ENCODE data around the gene GALNT18.

DNA sequence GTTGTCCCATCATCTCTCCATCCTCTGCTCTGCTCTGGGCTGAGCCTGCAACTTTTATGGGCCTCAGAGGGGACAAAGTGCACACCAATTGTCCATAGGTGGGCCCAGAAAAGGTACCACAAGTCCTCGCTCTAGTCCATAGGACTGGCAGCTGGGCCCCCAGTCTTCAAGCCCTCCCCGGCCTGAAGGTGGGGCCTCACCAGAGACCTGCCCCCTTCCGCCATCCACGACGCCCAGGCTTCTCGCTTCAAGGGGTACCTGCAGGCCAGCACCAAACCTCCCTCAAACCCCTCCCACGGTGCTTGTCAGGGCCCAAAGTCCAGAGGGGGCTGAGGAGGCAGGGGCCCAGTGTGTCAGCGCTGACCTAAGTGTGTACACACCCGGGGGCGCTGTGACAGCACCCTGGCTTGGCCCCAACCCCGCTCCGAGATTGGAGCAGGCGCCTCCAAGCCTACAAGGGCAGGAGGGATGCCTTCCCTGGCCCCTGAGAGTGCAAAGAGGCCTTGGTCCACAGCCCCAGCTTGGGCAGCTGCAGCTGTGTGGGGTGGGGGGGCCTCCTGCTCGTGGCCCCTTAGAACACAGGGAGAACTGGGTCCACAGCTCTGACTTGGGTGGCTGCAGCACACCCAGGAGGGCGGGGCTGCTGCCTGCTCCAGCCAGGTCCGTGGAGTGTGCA, 5.1 kb downstream of the SBF2 start:
- RRBS = no CpG with 5 or more reads among the region's 16 CpGs

DNA sequence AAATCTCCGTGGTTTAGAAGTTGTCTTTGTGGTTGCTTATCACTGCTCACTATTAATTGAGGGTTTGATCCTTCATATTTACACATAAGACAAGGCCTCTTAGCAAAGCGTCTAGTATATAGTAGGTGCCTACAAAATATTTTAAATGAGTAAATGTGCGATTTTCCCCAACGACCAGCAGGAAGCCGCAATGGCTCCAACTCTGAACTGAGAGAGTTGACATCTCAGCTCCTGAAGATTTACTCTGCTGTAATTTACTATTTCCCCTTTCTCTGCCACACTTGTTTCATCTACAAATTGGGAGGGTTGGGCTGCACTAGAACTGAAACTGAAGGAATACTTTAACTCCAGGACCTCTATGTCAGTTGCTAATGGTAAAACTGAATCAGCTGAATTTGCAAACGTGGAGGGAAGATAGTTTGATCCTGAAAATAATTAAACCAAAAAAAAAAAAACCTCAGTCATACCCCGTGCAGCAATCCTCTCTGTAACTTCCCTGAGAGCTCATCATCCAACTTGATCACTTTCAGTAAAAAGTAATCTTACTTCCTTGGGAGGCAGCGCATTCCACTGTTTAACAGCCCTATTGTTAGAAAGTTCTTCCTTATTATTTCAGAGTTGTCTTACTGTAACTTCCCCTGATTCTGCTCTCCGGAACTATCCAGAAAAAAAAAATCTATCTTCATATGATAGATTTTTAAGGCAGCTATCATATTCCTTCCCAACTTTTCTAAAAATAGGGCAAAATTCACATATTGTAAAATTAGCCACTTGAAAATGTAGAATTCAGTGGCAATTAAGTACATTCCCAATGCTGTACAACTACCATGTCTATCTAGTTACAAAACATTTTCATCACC, 1.4 kb upstream of the SBF2 start:
- RRBS = no CpG with 5 or more reads among the region's 9 CpGs

DNA sequence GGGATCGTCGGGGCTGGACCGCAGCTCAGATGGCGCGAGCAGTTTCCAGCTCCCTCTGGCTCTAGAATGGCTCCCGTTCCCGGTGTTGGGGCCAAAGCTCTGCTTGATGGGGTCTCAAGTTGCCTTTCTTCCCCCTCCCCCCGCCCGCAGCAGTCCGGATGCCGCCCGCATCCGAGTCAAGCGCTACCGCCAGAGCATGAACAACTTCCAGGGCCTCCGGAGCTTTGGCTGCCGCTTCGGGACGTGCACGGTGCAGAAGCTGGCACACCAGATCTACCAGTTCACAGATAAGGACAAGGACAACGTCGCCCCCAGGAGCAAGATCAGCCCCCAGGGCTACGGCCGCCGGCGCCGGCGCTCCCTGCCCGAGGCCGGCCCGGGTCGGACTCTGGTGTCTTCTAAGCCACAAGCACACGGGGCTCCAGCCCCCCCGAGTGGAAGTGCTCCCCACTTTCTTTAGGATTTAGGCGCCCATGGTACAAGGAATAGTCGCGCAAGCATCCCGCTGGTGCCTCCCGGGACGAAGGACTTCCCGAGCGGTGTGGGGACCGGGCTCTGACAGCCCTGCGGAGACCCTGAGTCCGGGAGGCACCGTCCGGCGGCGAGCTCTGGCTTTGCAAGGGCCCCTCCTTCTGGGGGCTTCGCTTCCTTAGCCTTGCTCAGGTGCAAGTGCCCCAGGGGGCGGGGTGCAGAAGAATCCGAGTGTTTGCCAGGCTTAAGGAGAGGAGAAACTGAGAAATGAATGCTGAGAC, 1.5 kb downstream of the ADM start:
- RRBS = 1% methylated on average over 14 of the region's 52 CpGs

GRCh38 chr11:10326274-10326805, 21.5 kb downstream of the ADM start:
- RRBS = no CpG with 5 or more reads among the region's 2 CpGs

DNA sequence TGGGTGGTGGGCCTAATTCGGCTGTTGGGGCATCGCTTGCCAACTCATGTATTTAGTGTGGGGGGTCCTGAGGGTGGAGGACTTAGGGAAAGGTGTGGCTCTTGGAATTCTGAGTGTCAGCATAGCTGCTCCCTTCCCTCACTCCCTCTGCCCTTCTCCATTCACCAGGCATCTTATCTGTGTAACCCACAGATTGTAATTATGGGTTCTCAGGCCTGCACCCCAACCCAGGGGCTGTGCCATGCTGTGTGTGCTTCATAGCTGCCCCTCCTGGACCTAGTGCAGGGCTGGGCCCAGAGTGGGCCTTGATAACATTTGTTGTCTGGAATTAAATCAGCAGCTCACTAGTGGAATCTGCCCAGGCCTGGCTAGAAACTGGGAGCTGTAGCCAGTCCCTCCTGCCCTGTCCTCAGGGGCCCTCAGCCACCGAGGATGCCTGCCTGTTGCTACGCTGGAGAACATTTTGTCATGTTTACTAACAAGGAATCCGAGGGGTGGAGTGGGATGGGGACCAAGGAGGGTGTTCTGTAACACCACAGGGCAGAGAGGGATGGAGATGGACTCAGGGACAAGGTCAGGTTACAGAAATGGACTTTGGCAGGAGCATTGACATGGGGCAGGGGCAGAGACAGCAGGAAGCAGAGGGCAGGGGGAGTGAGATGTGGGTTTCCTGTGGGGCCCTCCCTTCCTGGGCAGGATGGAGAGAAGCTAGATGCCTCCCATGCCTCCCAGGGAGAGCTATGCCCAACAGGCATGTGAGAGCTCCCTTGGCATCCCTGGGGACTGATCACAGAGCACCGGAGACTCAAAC, 46.0 kb upstream of the AMPD3 start:
- RRBS = no CpG with 5 or more reads among the region's 6 CpGs

- RRBS = 2% methylated on average over 14 of the region's 63 CpGs
Measured at GRCh38 chr11:10450722-10451491, 4.2 kb upstream of the AMPD3 start.

GRCh38 chr11:10468459-10469172, 13.6 kb downstream of the AMPD3 start:
- RRBS = no CpG with 5 or more reads among the region's 4 CpGs

DNA sequence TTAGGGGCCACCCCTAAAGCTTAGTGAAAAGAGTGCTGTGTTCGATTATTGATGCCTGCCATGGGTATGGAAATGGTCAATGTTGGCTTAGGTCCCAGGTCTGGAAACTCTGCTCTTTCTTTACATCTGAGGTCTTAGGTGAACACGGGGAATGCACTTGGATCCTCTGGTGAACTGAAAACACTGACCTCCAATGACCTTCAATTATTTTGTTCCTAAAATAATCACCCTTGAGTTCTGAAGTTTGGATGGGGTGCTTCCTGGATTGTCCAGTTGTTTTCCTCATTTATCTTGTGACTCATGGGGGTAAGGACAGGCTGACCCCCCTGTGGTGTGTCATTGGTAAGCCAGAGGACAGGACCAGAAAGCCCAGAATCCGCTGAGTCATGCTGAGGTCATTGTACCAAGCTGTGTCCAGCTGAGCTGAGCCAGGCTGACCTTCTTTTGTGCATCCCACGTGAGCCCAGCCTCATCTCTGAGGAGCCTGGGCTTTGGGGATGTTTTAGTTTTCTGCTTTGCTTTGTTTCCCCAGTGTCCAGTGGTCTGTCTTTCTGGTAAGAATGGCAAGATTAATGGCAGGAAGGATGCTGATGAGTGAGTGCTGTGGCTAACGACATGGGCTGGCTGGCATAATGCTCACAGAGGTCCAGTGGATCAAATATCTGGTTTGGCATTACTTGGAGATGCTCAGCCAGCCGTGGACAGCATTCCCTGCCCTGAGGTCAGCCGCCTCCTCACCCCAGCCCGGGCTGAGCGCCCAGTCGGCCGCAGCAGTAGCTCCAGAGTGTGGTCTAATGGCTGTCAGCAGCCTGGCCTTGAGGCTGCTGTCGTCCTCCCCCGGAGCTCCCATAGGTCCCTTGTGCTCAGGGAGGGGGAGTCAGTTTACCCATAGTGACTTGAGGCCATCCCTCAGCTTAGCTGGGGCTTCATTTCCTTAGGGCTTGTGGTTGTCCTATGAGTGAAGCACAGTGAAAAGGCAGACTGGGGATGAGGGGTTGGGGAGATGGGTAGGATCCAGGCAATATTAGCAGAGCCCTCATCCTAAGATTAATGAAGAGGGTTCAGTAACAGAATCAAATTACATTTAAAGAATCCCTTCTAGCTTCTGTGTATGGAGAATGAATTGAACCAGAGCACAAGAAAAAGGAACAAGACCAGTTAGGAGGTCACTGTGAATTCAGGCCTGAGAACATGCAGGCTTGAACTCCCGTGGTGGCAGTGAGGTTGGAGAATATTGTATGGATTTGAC, 35.7 kb downstream of the AMPD3 start:
- RRBS = 0% methylated on average over 6 of the region's 14 CpGs

GRCh38 chr11:10691061-10691725, 2.4 kb downstream of the IRAG1 start:
- RRBS = no CpG with 5 or more reads among the region's 7 CpGs

DNA sequence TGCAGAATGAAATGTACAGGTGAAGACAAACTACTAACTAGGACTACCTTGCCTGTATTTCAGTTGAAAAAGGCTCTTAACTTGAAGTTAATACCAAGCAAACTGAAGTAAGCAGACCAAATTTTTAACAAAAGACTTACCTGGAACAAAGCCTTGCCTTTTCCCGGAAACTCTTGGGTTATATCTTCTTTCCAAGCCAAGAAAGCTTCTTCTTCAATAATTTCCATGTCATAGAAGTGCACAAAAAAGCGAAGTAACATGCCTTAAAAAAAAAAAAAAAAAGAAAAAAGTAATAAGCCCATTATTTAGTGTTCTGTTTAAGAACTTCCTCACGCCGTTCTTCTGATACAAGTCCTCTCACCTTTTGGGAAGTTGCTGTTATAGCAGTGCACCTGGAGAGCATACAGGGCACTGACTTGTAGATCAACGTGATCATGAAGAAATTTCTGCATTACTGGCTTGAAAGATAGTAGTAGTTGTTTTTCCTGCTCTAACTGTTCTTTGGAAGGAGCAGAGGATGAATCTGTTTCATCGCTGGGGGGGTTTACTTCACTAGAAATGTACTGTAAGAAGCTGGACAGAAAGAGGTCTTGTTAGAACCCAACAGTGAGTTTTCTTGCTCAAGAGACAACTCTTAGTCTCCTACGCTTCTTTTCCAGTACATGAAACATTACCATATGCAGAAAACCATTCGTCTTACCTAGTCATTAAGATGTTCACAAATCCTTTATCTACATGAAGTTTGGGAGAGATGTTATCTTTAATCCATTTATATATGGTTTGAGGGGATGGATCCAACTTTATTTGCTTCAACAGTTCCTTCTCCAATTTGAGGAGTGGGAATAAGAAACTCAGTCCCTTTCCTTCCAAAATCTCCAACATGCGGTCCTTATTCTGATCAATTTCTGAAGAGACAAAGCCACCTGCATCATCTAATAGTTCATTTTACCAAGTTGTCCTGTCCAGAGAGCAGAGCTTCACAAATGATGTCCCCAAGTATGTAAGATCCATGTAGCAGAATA, 9.6 kb downstream of the EIF4G2 start:
- RRBS = no CpG with 5 or more reads among the region's 9 CpGs

DNA sequence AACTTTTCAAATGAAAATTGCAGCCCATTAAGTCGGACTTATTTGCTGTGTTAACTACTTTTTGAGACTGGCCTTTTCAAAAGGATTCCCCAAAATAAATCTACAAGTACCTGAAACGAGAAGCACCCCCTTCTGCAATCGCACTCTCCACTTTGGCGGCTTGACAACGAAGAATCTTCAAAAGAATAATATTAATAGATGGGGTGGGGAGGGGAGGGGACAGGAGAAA, 1.7 kb downstream of the EIF4G2 start:
- RRBS = no CpG with 5 or more reads among the region's 5 CpGs

- RRBS = no CpG with 5 or more reads among the region's 9 CpGs
Measured at GRCh38 chr11:11569923-11570309, 51.9 kb downstream of the GALNT18 start.

- RRBS = 3% methylated on average over 53 of the region's 90 CpGs
Measured at GRCh38 chr11:11621360-11622560, at the start of gene GALNT18. Gene GALNT18, minus strand, starts transcription at chr11:11622005.

DNA sequence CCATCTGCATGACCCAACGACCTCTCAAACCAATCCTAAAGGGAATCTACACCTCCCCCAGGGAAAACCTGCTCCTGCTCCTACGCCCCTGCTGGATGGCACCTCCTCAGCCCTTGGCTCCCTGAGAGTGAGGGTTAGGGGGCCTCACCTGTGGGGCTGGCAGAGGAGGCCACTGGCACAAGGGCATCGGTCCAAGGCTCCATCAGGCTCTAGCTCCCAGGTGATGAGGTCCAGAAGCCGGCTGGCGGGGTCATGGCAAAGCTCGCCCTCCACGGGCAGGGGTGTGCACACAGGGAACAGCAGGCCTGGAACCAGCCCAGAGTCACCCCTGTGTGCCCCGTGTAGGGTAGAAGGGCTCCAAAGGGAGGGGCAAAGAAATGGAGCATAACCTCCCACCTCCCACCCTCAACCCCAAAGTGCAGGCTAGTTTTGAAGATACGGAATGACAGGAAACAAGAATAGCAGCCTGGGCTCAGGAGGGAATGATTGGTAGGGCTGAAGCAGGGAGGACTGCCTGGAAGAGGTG, 42.7 kb downstream of the DKK3 start:
- RRBS = no CpG with 5 or more reads among the region's 9 CpGs

- RRBS = 76% methylated on average over 1 of the region's 13 CpGs
Measured at GRCh38 chr11:11978808-11979671, 29.4 kb downstream of the DKK3 start.

GRCh38 chr11:11979828-11980130, 28.6 kb downstream of the DKK3 start:
- RRBS = 26% methylated on average over 2 of the region's 6 CpGs

DNA sequence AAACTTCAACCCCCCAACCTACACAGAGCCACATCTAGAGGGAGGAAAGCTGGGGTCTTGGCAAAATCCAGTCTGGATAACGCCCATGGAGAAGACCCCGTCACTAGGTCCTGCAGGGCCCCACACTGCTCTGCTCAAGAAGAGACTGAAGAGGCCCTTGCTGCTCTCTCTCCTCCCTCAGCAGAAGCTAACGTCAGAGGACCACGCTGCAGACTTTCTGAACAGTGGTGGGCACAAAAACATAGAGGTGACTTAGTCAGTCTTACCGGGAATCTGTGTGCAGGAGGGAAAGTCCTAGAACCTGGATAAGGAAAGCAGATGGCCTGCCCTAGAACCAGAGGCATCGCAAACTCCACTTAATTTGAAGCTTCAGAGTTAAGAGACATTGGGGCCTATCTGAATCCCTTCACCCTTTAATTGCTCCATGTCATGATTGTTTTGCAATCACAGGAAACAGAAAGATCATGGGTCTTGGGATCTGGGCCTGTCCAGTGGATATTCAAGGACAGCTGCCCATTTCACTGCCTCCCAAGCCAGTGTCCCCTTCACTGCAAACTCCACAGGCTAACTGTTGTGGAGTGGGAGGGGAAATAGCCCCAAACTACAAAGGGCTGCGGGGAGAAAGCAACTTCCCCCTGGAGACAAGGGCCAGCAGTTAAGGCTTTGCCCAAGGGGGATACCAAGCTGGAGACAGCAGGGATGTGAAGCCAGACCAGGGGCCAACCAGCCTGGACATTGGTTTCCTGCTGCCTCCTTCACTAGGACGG, 1.7 kb downstream of the DKK3 start:
- RRBS = no CpG with 5 or more reads among the region's 8 CpGs

- RRBS = under 1% methylated on average over 16 of the region's 72 CpGs
Measured at GRCh38 chr11:12008821-12009621, 595 bp upstream of the DKK3 start.

DNA sequence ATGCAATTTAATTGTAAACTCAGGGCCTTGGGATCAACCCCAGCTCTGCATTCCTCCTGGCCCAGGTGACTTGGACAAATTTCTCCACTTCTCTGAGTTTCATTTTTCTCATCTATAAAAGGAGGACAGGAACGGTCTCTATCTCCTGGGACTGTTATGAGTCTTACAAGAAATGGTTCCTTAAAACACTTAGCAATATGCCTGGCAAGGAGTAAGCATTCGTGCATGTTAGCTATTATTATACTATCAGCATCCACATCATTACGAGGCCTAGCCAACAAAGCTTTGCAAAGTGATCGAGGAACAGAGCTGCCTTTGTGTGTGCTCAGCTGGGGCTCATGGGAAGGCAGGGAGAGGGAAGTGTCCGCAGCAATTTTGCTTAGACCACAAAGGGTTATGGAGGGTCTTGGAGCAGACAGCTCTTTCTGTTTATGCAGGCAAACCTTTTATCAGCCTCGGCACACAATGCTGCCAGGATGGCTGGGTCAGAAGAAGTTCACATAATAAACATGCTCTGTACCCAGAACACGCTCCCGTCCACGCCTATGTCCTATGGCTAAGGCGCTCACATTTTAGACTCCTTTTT, 10.8 kb upstream of the DKK3 start:
- RRBS = no CpG with 5 or more reads among the region's 10 CpGs

DNA sequence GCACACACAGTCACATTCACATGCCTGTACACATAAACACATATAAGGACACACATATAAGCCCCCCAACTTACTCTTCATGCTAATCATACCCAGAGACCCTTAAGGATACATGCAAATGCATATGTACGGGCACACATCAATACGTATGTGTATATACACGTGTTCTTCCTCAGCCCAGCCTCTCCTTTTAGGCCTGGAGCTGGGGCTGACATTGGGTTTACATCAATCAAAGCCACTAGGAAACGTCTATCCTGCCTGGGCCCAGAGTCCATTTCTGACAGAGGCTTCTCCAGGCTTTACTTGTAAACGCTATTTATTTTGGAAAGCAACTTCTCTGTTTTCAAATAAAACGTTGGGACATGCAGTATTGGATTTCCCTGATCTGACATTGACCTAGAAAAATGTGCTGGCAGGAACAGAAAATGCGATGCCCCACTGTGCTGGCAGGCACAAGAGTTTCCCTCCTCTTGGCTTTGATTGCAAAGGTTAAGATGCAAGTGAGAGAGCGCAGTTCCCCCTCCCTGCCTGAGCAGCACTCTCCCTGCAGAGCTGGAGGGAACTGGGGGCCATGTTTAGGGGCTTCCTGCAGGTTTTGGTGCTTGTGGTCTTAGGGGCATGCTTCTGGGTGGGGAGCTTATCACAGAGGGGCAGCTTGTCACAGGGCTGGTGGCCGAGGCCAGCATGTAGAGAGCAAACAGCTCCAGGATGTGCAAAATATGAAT, 42.0 kb upstream of the DKK3 start:
- RRBS = no CpG with 5 or more reads among the region's 9 CpGs

All from amniotic epithelial cell (primary cell).